Mesenchymal stem cell of adipose (primary cell): ENCODE data around the gene SEPSECS.

- CAGE, long polyA plus RNA: no peak
Observed at GRCh38 chr4:24261234-24261756, 323.1 kb downstream of the DHX15 start.

DNA sequence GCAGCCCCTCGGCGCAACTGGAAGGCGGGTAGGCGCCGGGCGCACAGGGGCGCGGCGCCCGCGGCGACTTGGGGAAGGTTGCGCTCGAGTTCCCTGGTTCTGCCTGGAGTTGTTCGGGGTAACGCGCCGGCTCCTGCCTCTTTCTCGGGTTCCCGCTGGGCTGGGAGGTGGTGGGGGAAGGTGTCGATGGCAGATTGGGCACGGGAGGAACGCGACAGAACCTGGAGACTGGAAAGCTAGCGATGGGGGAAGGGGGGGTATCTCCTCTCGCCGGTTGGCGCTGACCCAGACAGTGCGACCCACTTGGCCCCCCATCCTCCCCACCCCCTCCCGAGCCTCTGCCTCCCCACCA, 112.4 kb downstream of the DHX15 start:
- CAGE, long polyA plus RNA: no peak

GRCh38 chr4:24597834-24598517, 13.6 kb upstream of the DHX15 start:
- CAGE, long polyA plus RNA: no peak

- CAGE, long polyA plus RNA: no peak
Observed at GRCh38 chr4:24659393-24660197, 75.2 kb upstream of the DHX15 start.

DNA sequence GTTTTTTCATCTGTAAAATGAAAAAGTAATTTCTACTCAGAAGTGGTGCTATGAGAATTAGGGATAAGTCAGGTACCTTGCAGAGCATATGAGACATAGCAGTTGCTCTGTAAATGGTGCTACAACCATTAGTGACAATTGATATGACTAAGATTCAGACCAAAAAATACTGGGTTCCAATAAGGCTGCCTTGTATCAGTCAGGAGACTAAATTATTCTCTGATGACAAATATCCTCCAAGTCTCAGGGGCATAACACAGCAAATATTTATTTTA, 42.1 kb upstream of the SOD3 start:
- CAGE, long polyA plus RNA: no peak

DNA sequence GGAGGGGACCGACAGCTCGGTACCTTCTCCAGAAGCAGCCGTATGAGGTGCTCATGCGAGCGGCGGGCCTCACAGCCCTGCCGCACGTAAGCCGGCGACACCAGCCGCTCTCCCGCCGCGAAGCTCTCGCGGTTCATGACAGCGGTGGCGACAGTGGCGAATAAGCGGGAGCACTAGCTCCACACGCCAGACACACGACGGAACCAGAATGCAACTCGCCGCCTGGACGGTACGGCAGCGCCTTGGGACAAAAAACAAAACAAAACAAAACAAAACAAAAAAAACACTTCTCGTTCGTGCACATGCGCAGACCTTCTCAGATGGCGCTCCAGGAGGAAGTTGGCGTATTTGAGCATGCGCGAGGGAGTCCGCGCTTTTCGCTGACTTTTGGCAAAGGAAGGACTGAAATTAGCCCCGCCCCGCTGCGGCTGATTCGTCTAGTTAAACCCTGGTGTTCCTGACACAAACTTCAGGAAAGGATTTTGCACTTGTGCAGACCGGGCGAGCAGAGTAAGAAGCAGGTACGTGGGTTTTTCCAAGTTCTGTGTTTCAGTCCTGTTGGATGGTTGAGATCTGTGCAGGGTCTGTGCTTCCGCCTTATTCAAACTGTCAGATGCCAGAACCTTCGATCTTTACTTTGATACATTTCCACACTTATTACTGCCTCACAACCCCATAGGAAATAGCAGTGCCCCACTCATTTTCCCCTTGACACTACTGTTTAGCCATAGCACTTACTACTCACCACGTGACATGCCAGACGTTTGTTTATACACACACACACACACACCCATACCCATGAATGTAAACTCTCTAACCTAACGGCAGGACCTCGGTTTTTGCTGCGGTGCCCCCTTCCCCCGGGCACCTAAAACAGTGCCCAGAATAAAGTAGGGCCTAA, at the start of gene SEPSECS:
TSS of gene SEPSECS (minus strand) at position 217 of the 901 bp plus-strand sequence.
- CAGE, long polyA plus RNA: no peak

DNA sequence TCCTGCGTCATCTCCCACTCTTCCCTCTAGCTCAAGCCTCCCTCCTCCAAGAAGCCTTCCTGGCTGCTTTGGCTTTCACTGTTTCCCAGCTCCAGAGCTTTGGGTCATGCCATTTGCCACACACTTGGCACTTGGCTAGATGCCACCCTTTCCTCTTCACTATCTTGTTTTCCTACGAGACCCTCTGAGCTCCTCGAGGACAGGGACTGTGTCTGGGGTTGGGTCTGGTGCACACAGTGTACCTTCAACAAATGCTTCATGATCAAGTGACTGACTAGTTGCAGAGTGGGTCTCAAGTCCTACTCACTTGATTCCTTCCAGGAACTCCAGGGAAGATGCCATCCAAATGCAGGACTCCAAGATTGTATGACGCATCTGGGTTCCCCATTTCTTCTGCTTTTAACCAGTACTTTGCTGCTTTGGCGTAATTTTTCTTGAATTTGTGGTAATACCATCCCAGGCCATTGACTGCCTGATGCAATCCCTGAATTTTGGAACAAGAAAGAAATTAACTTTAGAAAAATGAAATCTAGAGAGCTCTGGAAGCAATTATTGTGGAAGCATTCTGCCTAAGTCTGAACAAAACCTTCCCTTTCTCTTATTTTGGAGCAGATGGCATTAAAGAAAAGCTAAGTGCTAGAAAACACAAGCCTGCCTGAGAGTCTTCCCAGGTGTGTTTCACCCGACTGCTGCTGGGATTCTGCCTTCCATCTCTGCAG, 80.7 kb downstream of the SEL1L3 start:
- CAGE, long polyA plus RNA: no peak

DNA sequence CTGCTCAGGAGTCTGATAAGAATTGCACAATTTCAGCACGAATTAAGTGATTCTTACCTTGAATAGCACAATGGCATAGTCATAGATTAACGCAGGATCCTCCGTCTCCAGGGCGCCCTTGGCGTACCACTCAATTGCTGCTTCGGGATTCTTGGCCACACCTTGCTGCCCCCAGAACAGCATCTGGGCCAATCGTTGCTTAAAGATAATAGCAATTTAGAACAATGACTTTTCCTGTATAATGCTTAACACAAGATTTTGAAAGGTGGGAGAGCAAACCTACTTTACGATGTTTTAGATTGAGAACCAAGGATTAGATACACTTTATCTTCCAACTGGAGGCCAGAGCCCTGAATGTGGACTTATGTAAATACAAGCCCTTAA, 74.6 kb downstream of the SEL1L3 start:
- CAGE, long polyA plus RNA: no peak

- CAGE, long polyA plus RNA: no peak
Observed at GRCh38 chr4:26141596-26142625, 178.9 kb upstream of the RBPJ start.

DNA sequence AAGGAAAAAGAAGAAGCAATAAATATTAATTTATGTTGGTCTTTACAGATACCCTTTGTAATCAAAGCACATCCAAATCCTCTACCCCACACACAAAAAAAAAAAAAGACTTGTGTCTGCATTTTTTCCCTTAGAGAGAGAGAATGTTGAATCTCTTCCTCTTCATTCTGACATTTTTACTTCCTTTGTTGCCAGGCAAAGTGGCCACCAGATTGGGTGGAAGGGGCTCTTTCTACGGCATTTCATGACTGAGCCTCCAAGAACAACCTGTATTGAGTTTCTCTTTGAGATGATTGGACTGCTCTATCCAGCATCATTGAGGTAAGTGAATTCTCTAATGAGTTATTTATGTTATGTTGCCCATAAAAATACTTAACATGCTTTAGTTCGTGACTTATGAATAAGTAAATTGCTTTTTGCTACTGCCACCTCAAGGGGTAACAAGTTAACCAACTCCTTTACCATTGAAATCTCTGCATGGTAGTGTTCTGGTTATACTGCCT, 157.5 kb upstream of the RBPJ start:
- CAGE, long polyA plus RNA: no peak

DNA sequence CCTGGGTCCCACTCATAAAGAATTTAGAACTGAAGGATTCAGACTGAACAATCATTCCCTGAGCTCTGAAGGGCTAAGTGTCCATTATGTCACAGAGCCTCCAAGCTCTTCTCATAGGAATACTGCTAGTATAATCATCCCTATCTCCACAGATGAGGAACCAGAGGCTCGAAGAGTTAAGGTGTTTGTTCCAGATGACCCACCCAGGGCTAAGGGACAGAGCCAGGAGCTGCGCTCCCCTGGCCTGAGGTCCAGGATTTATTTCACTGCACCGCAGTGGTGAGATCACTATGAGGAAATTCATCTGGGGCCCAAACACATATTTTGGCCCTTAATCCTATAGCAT, 100.2 kb upstream of the RBPJ start:
- CAGE, long polyA plus RNA: no peak

- CAGE, long polyA plus RNA: no peak
Observed at GRCh38 chr4:26319460-26319907, 1.3 kb upstream of the RBPJ start.

- CAGE, long polyA plus RNA: no peak
Observed at GRCh38 chr4:26827338-26827847, 33.2 kb upstream of the STIM2 start.

DNA sequence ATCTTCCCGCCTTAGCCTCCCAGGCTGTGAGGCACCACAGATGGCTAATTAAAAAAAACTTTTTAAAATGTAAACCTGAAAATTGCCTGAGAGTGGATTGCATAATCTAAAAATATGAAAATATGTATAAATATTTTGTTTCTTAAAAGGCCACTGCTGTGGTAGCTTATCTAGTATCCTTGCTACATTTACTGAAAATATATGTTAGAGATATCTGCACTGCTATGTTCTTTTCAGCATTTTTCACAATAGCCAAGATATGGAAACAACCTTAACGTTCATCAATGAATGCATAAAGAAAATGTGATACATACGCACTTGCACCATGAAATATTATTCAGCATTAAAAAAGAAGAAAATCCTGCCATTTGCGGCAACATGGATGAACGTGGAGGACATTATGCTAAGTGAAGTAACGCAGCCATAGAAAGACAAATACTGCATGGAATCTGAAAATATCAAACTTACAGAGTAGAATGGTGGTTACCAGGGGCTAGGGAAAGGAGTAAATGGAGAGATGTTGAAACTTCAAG, 9.1 kb downstream of the STIM2 start:
- CAGE, long polyA plus RNA: no peak

GRCh38 chr4:26907664-26908132, 47.1 kb downstream of the STIM2 start:
- CAGE, long polyA plus RNA: no peak

GRCh38 chr4:27008523-27009202, 148.0 kb downstream of the STIM2 start:
- CAGE, long polyA plus RNA: no peak

DNA sequence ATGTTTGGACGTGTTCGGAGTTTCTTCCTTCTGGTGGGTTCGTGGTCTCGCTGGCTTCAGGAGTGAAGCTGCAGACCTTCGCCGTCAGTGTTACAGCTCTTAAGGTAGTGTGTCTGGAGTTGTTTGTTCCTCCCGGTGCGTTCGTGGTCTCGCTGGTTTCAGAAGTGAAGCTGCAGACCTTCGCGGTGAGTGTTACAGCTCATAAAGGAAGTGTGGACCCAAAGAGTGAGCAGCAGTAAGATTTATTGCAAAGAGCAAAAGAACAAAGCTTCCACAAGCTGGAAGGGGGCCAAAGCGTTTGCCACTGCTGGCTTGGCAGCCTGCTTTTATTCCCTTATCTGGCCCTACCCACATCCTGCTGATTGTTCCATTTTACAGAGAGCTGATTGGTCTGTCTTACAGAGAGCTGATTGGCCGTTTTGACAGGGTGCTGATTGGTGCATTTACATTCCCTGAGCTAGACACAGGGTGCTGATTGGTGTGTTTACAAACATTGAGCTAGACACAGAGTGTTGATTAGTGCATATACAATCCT, 1255.9 kb downstream of the STIM2 start:
- CAGE, long polyA plus RNA: no peak

DNA sequence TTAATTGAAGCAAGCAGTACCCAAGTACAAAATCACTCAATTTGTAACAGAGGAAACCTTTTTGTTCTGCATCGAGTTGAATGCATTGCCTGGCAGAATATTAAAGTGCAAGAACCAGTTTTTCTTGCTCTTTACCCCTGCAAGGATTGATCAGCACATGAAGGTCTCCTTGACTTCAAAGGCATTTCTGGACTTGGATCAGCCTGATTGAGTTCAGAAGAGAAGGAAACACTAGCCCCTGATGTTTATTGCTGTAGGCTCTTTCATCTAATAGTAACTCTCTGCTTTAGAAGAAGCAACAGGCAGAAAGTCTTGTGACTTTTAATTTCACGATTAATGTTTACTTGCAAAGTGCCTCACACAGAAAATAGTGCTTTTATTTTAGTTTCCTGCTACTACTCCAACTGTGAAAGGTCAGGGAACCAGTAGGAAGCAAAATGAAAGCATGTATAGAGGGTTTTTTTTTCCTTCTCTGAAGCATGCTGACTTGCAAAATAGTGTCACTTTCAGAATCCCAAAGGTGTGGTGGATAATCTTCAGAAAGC, 69.0 kb downstream of the PCDH7 start:
- CAGE, long polyA plus RNA: no peak

DNA sequence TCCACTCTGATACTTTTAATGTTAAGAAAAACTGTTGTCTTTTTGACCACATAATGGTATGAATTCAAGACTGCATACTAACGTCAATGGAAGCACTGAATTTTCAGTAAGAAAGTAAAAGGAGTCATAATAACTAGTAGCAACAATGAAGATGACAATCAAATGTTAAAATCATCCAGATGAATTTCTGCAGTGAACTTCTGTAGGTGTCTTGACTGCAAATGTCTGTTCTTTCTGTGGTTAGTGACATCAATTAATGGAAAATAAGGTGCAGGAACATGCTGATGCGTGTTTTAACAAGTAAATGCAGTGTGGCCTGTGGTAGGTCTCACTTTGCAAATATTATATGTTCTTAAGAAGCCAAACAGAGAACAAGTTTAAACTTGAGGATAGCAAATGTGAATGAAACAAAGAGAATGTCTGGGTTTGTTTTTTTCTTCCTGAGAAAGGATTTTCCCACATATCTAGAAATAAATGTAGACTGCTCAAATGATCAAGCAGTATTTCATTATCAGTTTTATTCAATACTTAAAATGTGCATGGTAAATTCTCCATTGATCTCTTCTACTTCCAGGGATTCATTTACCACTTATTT, 2.6 kb upstream of the DTHD1 start:
- CAGE, long polyA plus RNA: no peak

DNA sequence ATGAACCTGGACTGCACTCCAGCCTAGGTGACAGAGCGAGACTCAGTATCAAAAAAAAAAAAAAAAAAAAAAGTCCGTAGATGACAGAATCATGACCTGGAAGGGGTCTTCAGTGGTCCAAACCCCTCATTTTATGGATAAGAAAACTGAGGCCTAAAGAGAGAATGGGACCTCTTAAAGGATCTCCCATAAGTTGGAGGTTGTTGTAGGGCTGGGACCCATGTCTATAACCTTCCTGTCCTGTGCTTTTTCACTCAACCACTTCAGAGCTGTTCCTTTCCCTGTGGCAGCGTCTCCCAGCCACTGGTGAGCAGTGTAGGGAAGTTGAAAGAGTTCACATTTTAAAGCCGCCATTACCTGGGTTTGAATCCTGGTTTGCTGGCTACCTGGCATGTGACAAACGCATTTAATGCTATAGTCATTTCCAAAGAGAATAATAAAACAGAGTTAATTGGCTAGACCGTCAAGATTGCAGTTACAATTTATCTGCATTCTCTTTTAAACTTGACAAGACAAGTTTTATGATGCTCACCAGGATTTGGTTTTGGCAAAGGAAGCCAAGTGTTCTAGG, 9.3 kb downstream of the C4orf19 start:
- CAGE, long polyA plus RNA: no peak